GM12878 (cell line): Measurements from ENCODE around the gene LUC7L3.

DNA sequence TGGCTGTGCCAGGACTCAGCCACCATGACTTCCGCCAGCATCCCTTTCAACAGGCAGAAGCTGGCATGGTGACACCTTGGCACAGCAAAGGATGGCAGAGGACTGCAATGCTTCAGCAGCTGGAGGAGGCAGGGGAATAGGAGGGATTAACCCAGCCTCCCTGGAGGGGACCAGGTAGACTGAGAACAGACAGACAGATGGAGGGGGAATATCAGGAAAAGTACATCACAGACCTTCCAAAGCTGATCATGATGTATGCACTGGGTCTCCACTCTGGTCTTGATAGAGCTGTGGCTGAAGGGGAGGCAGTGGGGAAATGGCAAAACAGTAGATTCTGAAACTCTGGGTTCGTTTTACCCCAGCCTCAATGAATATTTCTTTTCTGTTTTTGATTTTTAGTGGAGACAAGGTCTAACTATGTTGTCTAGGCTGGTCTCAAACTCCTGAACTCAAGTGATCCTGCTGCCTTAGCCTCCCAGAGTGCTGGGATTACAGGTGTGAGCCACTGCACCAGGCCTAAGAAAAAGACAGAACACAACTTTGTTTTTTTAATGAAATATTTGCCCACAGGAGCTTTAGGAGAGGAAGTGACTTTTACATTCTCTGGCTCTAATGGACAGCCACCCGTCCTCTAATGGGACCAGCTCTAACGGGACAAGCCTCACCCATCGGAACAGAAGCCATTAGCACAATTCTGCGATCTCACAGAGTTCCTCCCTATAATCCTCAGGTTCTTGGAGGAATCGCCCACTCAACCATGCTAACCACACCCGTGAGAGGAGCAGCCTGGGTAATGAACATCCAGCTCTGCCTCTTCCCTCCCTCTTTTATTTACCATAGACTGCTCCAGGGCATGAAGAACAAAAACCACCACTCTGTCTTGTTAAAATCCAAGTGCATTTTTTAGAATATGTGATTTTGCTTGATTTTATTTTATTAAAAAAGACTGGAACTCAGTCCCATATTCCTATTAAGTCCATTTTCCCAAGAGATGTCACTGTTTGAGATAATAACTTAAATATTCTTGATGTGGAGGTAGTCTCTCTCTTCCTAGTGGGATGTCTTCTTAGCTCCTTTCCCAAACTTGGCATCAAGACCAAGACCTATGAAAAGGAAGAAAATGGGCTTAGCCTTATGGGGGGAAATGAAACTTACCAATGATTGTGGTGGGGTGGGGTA is 7.0 kb downstream of the SLC35B1 start:
- RAMPAGE, long total RNA, result no peak
- RRBS, 2 experiments, result no CpG with 5 or more reads among the region's 8 CpGs
CAGE:
- cytosol, long polyA minus RNA, result start-site peak on the minus strand centred at position 560 of the sequence, 9 bp wide, 18 reads
- cytosol, long polyA plus RNA, result no peak
- long polyA plus RNA, result no peak
- nucleolus, long total RNA, result start-site peak on the minus strand centred at position 514 of the sequence, 104 bp wide, 7 reads; start-site peak on the minus strand centred at position 730 of the sequence, 78 bp wide, 12 reads; start-site peak on the minus strand centred at position 984 of the sequence, 61 bp wide, 36 reads
- nucleus, long polyA plus RNA, result no peak
- nucleus, long total RNA, result no peak

DNA sequence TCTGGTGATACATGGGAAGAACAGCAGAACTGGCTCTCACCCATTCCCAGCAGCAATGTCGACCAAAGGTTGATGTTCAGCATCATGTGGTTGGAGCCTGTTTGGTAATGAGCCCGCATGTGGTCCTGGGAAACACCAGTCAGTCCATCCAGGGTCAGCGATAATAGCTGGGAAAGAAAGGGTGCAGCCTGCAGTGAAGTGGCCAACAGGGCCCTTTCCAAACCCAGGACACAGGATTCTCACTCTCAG is 3.8 kb downstream of the SLC35B1 start:
- RAMPAGE, long total RNA, result no peak
- RRBS, 2 experiments, result no CpG with 5 or more reads among the region's 3 CpGs
CAGE:
- cytosol, long polyA minus RNA, result no peak
- cytosol, long polyA plus RNA, result no peak
- long polyA plus RNA, result no peak
- nucleolus, long total RNA, result no peak
- nucleus, long polyA plus RNA, result no peak
- nucleus, long total RNA, result no peak

DNA sequence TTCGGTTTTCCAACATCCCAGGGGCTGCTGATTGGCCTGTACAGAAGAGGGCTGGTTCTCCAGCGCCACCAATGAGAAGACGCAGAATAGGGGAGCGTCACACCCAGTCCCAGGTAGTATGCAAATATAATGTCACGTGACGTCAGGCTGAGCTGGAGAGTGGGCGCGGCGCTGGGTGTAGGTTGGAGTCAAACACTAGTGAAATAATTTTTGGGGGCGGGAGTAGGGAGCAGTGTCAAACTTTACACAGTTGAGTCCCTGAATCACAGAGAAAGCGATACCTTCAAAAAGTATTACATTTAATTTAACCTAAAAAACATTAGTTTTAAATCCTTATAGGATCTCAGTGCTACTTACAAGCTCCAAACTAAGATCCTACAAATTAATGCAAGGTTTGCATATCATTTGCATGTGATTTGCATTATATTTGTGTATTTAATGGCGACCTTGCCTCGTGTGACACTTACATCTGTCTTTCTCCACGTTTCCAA is 444 bp upstream of the FAM117A start:
- RAMPAGE, long total RNA, result no peak
- RRBS, 2 experiments, result no CpG with 5 or more reads among the region's 14 CpGs
CAGE:
- cytosol, long polyA minus RNA, result no peak
- cytosol, long polyA plus RNA, result no peak
- long polyA plus RNA, result no peak
- nucleolus, long total RNA, result no peak
- nucleus, long polyA plus RNA, result no peak
- nucleus, long total RNA, result no peak

DNA sequence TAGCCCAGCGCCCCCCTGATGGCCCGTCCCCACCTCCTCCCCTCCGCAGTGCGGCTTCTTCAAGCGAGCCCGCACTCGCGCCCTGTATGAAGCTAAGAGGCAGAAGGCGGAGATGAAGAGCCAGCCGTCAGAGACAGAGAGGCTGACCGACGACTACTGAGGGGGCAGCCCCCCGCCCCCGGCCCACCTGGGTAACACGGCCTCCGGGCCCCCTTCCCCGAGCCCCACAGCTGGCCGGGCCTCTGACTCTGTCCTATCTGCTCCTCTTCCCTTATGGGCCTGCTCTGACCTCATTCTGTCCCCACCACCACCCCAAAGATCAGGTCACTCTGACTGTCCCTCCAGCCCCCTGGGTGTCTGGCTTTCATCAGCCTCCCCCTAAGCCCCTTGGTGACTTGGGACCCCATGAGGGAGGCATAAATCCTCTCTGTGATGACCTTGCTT is 7.0 kb upstream of the PDK2 start:
- RAMPAGE, long total RNA, result no peak
- RRBS, 2 experiments, result no CpG with 5 or more reads among the region's 18 CpGs
CAGE:
- cytosol, long polyA minus RNA, result no peak
- cytosol, long polyA plus RNA, result no peak
- long polyA plus RNA, result no peak
- nucleolus, long total RNA, result no peak
- nucleus, long polyA plus RNA, result no peak
- nucleus, long total RNA, result no peak

GRCh38 chr17:50101406-50102662 is 6.7 kb downstream of the PDK2 start:
- RAMPAGE, long total RNA, result no peak
- RRBS, 2 experiments, result no CpG with 5 or more reads among the region's 23 CpGs
CAGE:
- cytosol, long polyA minus RNA, result no peak
- cytosol, long polyA plus RNA, result no peak
- long polyA plus RNA, result no peak
- nucleolus, long total RNA, result no peak
- nucleus, long polyA plus RNA, result no peak
- nucleus, long total RNA, result no peak

GRCh38 chr17:50149710-50150650 is 497 bp downstream of the PPP1R9B start:
- RAMPAGE, long total RNA, result no peak
- RRBS, 2 experiments, result 1 to 3% methylated on average over 31 to 41 of the region's 121 CpGs
CAGE:
- cytosol, long polyA minus RNA, result no peak
- cytosol, long polyA plus RNA, result no peak
- long polyA plus RNA, result no peak
- nucleolus, long total RNA, result no peak
- nucleus, long polyA plus RNA, result no peak
- nucleus, long total RNA, result no peak

DNA sequence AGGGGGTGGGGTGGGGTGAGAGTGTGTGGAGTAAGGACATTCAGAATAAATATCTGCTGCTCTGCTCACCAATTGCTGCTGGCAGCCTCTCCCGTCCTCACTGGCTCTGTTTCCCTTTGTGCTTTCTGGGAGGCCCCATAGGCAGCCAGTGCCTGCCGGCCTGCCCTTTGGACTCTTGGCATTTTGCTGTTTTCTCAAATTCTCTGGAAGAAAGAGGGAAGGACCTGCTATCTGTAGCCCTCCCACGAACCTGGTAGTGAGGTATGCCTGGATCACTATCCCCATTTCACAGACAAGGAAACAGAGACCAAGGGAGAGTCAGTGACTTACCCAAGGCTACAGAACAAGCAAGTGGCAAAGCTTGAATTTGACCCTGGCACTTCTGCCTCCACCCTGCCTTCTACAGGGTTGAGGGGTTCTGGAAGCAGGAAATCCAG is 10.0 kb downstream of the SGCA start:
- RAMPAGE, long total RNA, result no peak
- RRBS, 2 experiments, result no CpG with 5 or more reads among the region's 3 CpGs
CAGE:
- cytosol, long polyA minus RNA, result no peak
- cytosol, long polyA plus RNA, result no peak
- long polyA plus RNA, result no peak
- nucleolus, long total RNA, result no peak
- nucleus, long polyA plus RNA, result no peak
- nucleus, long total RNA, result no peak

GRCh38 chr17:50188847-50189296 is 12.6 kb downstream of the COL1A1 start:
- RAMPAGE, long total RNA, result no peak
- RRBS, 2 experiments, result 0 to 43% methylated on average over 1 of the region's 7 CpGs
CAGE:
- cytosol, long polyA minus RNA, result no peak
- cytosol, long polyA plus RNA, result no peak
- long polyA plus RNA, result no peak
- nucleolus, long total RNA, result no peak
- nucleus, long polyA plus RNA, result no peak
- nucleus, long total RNA, result no peak

DNA sequence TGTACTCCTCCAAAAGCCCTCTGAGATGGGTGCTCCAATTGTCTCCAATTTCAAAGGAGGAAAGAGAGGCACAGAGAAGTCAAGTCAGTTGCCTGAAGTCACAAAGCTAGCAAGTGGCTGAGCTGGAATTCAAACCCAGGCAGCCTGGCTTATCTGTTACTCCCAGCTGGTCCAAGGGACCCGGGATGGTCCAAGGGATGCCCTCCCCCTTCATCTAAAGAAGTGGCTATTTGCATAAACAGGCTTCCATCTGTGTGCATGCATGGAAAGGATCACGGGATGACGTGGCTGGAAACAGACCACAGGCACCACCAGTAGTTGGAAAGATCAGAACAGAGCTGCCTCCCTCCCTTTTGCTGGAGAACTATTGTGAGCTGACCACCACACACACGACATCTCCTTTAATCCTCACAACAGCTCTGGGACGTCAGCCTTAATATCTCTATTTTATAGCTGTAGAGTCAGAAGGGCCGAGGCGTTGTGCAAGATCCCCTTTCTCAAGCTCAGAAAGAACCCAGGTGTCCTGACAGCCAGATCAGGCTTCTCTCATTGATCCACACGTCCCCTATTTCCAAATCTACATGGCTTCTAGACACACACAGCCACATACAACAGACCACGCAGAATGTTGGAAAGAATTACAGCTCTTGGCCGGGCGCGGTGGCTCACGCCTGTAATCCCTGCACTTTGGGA is 10.9 kb upstream of the COL1A1 start:
- RAMPAGE, long total RNA, result no peak
- RRBS, 2 experiments, result no CpG with 5 or more reads among the region's 13 CpGs
CAGE:
- cytosol, long polyA minus RNA, result no peak
- cytosol, long polyA plus RNA, result no peak
- long polyA plus RNA, result no peak
- nucleolus, long total RNA, result no peak
- nucleus, long polyA plus RNA, result no peak
- nucleus, long total RNA, result no peak

DNA sequence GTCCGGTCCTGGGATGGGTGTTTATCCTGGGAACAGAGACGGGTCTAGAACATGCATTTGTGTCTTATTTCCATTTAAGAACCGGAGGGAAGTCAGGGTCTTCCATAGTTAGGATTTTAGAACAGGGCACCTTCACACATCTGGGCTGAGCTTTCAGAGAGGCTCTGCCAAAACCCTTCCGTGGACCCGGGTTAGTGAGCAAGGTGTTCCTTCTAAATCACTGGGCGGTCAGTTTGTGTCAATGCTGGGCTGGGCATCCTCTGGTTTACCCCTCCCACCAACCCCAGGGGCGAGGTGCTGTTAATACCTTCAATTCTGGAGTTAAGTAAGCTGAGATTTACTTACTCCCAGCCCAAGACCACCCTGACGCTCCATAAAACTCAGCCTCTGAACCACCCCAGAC is 939 bp downstream of the TMEM92 start:
- RAMPAGE, long total RNA, result no peak
- RRBS, 2 experiments, result 40% methylated on average over 4 of the region's 8 CpGs; no CpG with 5 or more reads in 1 of the 2 experiments
CAGE:
- cytosol, long polyA minus RNA, result no peak
- cytosol, long polyA plus RNA, result no peak
- long polyA plus RNA, result no peak
- nucleolus, long total RNA, result no peak
- nucleus, long polyA plus RNA, result no peak
- nucleus, long total RNA, result no peak

DNA sequence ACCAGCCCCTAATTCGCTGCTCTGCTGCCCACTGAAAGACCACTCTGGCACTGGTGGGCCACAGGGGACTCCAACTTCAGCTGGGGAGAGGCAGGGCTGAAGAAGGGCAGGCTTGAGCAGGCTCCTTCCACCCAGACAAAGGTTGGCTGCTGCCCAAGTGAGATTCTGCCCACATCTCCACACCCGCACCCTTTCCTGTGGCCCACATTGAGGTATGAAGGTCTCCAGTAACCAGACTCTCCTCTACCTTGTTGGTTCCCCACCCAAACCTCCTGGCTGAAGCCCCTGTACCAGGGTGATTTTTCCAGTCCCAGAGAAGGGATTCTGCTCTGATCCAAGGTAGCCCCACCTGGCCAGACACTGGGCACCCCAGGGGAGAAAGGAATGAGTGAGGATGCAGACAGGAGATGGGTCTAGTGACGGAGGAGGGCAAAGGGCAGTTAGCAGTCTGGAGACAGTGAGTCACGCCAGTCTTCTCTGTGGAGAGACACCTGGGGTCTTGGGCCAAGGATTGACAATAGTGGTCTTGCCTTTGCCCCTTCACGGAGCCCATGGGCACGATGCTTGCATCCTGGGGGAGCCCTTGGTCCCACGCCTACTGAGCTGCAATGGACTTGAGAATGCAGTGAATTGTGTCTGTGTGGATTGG is 1.7 kb downstream of the CHAD start:
- RAMPAGE, long total RNA, result no peak
- RRBS, 2 experiments, result no CpG with 5 or more reads among the region's 7 CpGs
CAGE:
- cytosol, long polyA minus RNA, result no peak
- cytosol, long polyA plus RNA, result no peak
- long polyA plus RNA, result no peak
- nucleolus, long total RNA, result no peak
- nucleus, long polyA plus RNA, result no peak
- nucleus, long total RNA, result no peak

DNA sequence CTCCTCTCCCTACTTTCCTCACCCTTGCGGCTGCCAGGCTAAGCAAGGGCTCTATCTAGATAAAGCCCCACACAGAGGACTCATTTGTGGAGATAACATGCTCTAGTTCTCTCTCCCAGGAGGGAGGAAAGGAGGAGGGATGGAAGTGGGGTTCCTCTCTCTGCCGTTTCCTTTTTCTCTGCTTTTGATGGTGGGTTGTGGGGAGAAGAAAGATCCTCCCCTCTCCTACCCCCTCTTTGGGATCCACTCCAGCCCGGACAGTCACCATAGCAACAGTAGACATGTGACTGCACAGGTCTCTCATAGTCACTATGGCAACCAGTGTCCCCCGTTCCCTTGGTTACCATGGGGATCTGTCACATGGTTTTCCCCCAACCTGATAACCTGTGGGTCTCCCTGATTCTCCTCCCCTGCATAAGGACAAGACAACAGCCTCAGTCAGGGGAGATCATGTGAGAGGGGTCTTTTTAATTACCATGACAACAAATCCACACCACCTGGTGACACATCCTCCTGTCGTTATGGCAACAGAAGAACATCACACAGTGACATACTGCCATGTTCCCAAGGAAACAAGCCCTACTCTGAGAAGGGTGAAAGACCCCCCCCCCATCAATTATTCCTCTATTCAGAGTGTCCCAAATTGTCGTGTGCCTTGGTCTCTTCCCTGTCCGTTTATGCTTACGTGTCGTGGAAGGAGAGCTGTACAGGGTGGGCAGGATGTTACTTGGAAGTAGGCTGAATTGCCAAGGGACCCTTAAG is 5.4 kb downstream of the CACNA1G start:
- RAMPAGE, long total RNA, result no peak
- RRBS, 2 experiments, result no CpG with 5 or more reads among the region's 9 CpGs
CAGE:
- cytosol, long polyA minus RNA, result no peak
- cytosol, long polyA plus RNA, result no peak
- long polyA plus RNA, result no peak
- nucleolus, long total RNA, result no peak
- nucleus, long polyA plus RNA, result no peak
- nucleus, long total RNA, result no peak

GRCh38 chr17:50690565-50691329 is 17.0 kb downstream of the ANKRD40 start:
- RAMPAGE, long total RNA, result no peak
- RRBS, 2 experiments, result no CpG with 5 or more reads among the region's 13 CpGs
CAGE:
- cytosol, long polyA minus RNA, result no peak
- cytosol, long polyA plus RNA, result no peak
- long polyA plus RNA, result no peak
- nucleolus, long total RNA, result no peak
- nucleus, long polyA plus RNA, result no peak
- nucleus, long total RNA, result no peak

- RAMPAGE, long total RNA, result start-site peak on the plus strand at chr17:50719591-50719688, 1,145 and 1,389 reads in 2 replicates
- RRBS, 2 experiments, result 1 to 2% methylated on average over 26 to 27 of the region's 106 CpGs
CAGE:
- cytosol, long polyA minus RNA, result start-site peak on the plus strand at chr17:50719597-50719609, 160 reads
- cytosol, long polyA plus RNA, result start-site peak on the plus strand at chr17:50719591-50719644, 1,221 and 1,768 reads in 2 replicates
- long polyA plus RNA, result start-site peak on the plus strand at chr17:50719616-50719648, 489 and 994 reads in 2 replicates
- nucleolus, long total RNA, result start-site peak on the plus strand at chr17:50719597-50719641, 1,063 reads
- nucleus, long polyA plus RNA, result start-site peak on the plus strand at chr17:50719579-50719830, 8,780 and 6,012 reads in 2 replicates
- nucleus, long total RNA, result no peak
These were observed at the start of gene LUC7L3 for GRCh38 chr17:50718905-50720288. Gene LUC7L3 (plus strand): TSS chr17:50719603.

DNA sequence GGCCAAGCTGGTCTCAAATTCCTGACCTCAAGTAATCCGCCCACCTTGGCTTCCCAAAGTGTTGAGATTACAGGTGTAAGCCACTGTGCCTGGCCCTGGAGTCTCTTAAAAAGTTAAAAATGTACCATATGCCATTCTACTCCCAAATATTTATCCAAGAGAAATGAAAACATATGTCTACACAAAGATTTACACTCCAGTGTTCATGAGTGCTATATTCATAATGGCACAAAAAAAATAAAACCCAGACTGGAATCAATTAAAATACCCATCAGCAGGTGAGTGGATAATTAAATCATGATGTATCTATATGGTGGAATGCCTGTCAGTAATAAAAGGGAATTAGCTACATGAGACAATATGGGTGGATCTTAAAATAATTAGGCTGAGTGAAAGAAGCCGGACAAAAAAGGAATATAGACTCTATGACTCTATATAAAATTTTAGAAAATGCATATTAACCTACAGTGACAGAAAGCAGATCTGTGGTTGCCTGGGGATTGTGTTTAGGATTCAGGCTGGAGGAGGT is 23.2 kb downstream of the LUC7L3 start:
- RAMPAGE, long total RNA, result no peak
- RRBS, 2 experiments, result no CpG with 5 or more reads among the region's 2 CpGs
CAGE:
- cytosol, long polyA minus RNA, result no peak
- cytosol, long polyA plus RNA, result no peak
- long polyA plus RNA, result no peak
- nucleolus, long total RNA, result no peak
- nucleus, long polyA plus RNA, result no peak
- nucleus, long total RNA, result no peak

- RAMPAGE, long total RNA, result no peak
- RRBS, 2 experiments, result no CpG with 5 or more reads among the region's 26 CpGs
CAGE:
- cytosol, long polyA minus RNA, result no peak
- cytosol, long polyA plus RNA, result no peak
- long polyA plus RNA, result no peak
- nucleolus, long total RNA, result no peak
- nucleus, long polyA plus RNA, result no peak
- nucleus, long total RNA, result no peak
These were observed 27.2 kb upstream of the TOB1 start for GRCh38 chr17:50893216-50893959.

DNA sequence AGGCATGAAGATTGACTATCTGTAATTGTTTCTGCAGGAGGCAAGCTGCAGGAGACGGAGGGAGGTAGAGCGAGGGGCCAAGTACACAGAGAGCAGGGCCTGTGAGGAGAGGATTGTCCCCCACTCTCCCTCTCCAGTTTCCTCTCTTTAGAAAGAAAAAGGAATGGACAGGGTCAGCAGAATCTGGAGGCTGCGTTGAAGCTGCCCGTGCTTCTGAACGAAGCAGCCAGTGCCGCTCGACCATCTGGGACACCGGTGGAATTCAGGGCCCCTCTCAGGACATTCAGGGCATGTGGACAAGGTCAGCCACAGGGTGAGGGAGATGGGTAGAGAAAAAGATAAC is 33.9 kb upstream of the TOB1 start:
- RAMPAGE, long total RNA, result no peak
- RRBS, 2 experiments, result no CpG with 5 or more reads among the region's 8 CpGs
CAGE:
- cytosol, long polyA minus RNA, result no peak
- cytosol, long polyA plus RNA, result no peak
- long polyA plus RNA, result no peak
- nucleolus, long total RNA, result no peak
- nucleus, long polyA plus RNA, result no peak
- nucleus, long total RNA, result no peak

DNA sequence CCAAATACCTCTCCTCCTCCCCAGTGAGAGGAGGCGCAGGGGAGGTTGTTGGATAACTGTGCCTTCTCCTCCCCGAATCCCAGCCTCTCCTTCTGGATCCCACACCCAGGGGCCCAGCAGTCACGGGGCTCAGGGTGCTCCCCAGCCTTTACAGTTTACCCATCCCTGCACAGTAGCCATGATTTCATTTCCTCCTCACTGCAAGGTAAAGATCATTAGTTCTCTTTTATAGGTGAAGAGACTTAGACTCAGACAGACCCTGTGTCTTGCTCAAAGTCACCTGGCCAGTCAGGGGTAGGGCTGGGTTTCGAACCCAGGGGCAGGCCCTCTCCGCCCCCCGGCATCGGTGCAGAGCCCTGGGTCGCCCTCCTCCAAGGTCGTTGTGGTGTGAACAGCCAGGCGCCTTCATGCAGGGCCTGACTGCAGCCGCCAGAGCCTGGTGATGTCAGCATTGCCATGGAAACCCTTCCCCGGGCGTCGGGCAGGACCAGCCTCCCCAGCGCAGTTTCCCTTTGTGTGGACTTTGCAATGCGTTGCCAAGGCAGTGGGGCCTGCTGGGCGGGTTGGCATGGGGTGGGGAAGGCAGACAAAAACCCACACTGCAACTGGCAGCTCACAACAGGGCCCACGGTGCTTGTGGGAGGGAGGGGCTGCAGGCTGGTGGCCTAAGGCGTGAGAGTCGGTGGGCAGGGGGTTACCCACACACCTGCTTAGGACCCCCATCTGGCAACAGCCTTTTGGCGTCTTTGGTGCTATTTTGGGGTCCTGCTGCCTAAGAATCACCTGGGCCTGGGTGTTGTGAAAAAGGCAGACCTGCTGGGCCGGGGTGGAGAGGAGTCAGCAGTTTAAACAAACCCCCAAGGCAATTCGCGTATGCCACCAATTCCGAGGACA is 53.5 kb upstream of the TOB1 start:
- RAMPAGE, long total RNA, result no peak
- RRBS, 2 experiments, result no CpG with 5 or more reads among the region's 25 CpGs
CAGE:
- cytosol, long polyA minus RNA, result no peak
- cytosol, long polyA plus RNA, result no peak
- long polyA plus RNA, result no peak
- nucleolus, long total RNA, result no peak
- nucleus, long polyA plus RNA, result no peak
- nucleus, long total RNA, result no peak

DNA sequence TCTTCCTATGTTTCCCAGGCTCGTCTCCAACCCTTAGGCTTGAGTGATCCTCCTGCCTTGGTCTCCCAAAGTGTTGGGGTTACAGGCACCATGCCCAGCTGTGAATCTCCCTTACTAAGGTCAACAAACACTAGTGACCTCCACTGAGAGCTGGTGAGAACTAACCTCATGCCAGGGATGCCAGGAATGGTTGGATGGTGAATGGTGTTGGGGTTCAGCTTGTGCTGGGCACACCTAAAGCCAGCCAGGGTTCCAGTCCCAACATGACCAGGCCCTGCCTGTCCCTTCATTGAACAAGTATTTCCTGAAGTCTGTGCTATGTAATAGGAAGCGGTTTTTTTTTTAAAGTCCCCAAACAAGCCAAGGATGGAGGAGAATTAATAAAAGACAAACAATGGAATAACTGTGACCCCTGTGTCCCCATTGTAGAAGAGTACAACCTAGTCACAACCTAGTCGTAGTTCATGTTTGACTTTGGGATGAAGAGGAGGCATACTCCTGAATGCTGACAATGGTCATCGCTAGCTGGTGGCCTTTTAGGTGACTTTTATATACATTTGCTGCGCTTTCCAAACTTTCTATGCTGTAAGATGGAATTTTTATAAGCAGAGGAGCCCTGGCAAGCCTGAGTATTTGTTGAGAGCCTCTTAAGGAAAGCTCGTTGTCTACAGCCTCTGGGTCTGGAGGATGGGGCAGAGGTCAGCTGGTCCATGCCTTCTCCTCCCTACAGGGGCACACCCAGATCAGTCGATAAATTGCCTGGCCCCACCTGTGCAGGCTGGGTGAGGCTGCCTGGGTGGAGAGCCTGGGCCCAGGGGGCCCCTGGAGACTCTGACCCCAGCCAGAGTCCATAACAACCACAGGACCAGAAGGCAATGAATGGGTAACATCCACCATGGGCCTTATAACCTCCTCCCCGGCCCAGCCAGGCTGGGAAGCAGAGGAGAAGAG is 56.2 kb upstream of the TOB1 start:
- RAMPAGE, long total RNA, result no peak
- RRBS, 2 experiments, result no CpG with 5 or more reads among the region's 8 CpGs
CAGE:
- cytosol, long polyA minus RNA, result no peak
- cytosol, long polyA plus RNA, result no peak
- long polyA plus RNA, result no peak
- nucleolus, long total RNA, result no peak
- nucleus, long polyA plus RNA, result no peak
- nucleus, long total RNA, result no peak